Non-pigmented ciliary epithelial cell (primary cell): ENCODE measurements around a stretch of chr3.

- RRBS = no CpG with 5 or more reads among the region's 5 CpGs
Observed at GRCh38 chr3:186989363-186990110, 59.2 kb downstream of the ST6GAL1 start.

GRCh38 chr3:187039757-187040595, 99.3 kb downstream of the RPL39L start:
- RRBS = no CpG with 5 or more reads among the region's 6 CpGs

- RRBS = no CpG with 5 or more reads among the region's 6 CpGs
Observed at GRCh38 chr3:187063373-187064160, 75.7 kb downstream of the RPL39L start.

GRCh38 chr3:187072640-187073121, 66.6 kb downstream of the RPL39L start:
- RRBS = no CpG with 5 or more reads among the region's 4 CpGs

GRCh38 chr3:187289431-187289850, 2.1 kb downstream of the MASP1 start:
- RRBS = no CpG with 5 or more reads among the region's 5 CpGs

GRCh38 chr3:187412397-187412969, 44.3 kb downstream of the RTP4 start:
- RRBS = no CpG with 5 or more reads among the region's 18 CpGs

DNA sequence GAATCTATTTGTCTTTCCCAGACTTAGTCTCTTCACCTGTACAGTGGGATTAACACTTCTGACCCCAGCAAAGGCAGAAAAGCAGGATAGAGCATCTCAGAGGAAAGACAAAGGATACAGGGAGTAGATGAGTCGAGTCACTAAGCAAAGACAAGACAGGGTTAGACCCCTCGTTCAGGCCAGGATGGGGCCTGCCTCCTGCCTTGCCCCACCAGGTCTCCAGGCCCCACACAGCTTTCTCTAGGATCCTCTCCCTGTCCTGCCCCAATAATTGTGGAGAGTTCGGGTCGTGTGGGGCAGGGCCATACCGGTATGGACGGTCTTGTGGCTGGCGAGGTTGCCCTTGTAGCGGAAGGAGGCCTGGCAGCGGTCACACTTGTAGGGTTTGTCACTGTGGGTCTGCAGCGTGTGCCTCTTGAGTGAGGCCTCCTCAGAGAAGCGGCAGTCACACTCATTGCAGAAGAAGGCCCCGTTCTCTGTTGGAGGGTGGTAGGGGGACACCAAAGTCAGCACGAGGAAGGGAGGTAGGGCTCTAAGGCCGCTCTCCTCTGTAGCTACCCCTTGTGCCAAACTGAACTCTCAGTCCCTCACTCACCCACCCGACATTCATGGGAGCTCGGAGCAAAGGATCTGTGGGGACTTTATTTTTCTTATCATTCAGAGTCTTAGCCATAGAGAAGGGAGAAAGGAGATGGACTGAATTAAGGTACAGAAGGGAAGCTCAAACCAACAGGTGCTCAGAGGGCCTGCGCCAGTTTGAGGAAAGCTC, 18.7 kb downstream of the BCL6 start:
- RRBS = no CpG with 5 or more reads among the region's 17 CpGs

- RRBS = 95% methylated on average over 4 of the region's 12 CpGs
Observed at GRCh38 chr3:187733187-187733827, 12.0 kb downstream of the BCL6 start.

DNA sequence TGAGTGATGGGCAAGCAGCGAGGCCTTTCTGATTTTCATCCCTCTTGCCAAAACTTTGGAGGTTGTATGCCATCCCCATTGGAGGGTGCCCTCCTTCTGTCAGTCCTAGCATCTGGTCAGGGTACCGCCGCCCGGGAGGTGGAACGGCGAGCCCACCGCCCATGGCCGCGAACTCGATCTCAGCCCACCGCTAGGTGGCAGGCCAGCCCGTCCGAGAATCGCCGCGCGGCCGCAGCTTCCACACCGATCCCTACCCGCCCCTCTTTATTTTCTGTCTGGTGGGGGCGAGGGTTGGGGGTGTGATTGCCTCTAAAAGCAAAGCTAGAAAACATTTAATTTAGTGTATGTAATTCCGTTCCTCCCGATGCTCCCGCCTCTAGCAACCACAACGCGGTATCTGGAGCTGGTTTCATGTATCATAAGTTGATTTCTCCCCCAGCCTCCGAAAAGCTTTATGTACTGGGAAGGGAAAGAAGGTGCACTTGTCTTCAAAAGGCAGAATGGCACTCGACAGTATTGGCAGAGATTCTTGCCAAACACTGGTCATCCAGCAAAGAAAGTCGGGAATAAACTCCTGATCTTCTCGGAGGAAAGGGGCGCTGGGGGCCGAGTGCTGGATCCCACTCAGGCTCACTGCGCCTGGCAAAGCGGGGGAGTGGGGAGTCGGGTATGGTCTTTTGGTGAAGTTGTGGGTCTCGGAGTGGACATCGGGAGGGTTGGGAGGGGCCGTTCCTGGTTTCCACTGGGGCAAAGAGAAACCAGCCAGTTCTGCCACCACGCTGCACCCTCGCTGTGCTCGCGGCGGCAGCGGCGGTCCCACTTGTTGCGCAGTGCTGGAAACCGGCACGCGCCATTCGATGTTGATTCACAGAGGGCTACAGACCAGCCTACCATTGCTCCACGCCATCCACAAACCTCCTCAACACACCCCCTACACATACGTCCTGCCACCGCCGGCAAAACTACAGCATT, 4.1 kb downstream of the BCL6 start:
- RRBS = 4% methylated on average over 7 of the region's 54 CpGs

GRCh38 chr3:187890127-187890827, 145.0 kb upstream of the BCL6 start:
- RRBS = no CpG with 5 or more reads among the region's 32 CpGs

- RRBS = no CpG with 5 or more reads among the region's 7 CpGs
Observed at GRCh38 chr3:187948110-187949014, 203.1 kb upstream of the BCL6 start.

DNA sequence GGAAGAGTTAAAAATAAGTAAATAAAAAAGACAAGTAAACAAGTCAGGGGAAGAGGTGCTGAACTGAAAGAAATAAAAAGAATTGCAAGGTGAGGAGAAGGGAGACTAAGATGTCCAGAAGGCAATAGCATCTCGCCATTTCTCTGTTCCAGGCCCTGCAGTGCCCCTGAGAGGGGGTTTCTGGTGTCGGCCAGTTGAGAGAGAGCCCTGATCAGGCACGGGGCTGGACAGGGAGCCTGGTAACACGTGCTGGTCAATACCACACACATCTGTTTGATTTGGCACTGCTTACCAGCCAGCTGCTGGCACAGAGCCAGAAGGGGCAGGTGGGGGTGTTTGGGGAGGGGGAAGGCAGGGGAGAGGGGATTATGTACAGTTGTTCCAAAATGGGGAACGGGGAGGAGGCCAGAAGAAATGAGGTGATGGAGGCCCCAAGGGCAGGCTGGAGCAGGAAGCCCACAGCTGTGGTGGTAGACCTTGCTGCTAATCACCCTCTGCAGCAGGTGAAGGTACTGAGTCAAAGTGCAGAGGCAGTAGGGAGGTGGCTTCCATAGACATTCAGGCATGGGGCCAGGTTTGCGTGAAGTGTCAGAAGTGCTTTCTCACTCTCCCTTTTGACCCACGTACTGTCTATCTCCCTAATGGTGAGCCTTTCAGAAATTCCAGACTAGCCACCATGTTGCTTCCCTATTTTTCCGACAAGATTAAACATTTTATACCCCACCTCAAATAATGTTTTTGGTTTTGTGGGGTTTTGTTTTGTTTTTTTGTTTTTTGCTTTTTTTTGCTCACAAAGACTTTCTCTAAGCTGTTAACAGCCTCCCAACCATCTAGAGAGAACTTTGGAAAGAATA, 153.5 kb upstream of the LPP start:
- RRBS = no CpG with 5 or more reads among the region's 8 CpGs

DNA sequence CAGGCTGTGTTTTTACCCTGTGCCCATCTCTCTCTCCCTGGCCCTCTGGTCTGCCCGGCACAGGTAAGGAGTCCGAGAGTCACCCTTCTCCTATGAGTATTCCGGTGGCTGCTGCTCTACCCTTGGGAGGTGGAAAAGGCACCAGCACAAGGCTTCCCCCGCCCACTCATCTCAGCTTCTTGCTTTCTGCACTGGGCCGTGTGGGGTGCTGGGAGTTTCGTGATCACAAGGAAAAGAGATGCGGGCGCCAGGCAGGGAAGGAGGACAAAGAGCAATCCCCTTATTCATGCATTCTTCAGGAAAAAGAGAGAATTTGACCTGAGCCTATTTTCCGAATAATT, 102.3 kb upstream of the LPP start:
- RRBS = no CpG with 5 or more reads among the region's 9 CpGs

- RRBS = no CpG with 5 or more reads among the region's 6 CpGs
Observed at GRCh38 chr3:188075920-188076546, 77.9 kb upstream of the LPP start.

DNA sequence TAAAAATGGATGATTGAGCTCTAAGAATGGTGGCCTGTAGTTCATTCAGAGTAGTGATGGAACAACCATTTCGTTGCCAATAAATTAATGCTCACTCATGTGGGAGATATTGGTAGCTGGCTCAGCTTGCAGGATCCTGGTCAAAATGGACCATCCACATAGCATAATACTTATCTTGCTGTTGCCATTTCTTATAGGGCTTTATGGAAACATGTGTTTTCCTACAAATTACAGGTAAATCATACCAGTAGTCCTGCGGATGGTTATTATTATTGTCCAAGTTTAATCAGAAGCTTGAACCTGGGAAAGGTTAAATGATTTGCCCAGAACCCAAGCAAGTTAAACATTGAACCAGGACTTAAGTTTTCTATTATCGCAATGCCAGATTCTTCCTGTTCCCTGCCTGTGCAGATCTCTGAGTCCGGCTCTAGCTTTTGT, 12.4 kb downstream of the LPP start:
- RRBS = no CpG with 5 or more reads among the region's 4 CpGs

- RRBS = no CpG with 5 or more reads among the region's 3 CpGs
Observed at GRCh38 chr3:188191787-188192550, 38.0 kb downstream of the LPP start.

GRCh38 chr3:188214313-188215050, 60.5 kb downstream of the LPP start:
- RRBS = no CpG with 5 or more reads among the region's 4 CpGs

GRCh38 chr3:188231417-188231871, 77.5 kb downstream of the LPP start:
- RRBS = no CpG with 5 or more reads among the region's 9 CpGs

DNA sequence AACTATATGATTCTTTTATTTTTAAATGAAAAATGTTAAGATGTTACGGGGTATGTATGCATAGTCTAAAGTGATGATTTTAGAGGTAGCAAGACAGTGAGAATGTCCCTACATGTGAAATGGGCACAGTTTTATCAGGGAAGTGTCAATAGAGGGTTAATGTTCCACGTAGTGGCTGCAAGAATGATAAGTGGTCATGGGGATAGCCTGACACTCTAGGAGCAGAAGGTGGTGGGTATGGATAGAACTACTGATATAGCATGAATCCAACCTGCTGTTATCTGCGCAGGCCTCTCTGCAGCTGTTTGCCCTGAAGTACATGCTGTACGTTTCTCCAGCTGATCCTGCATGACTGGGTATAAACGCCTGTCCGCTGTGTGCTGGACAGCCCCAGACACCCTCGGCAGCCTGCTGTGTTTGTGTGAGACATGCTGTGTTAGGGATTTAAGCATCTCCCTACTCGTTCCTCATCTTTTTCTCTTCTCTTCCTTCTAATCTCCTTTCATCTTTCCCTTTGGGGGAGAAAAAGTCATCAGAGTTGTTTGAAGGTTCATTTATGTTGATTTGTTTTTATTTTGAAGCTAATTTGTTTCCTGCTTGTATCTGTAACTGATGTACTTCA, 87.1 kb downstream of the LPP start:
- RRBS = no CpG with 5 or more reads among the region's 8 CpGs

DNA sequence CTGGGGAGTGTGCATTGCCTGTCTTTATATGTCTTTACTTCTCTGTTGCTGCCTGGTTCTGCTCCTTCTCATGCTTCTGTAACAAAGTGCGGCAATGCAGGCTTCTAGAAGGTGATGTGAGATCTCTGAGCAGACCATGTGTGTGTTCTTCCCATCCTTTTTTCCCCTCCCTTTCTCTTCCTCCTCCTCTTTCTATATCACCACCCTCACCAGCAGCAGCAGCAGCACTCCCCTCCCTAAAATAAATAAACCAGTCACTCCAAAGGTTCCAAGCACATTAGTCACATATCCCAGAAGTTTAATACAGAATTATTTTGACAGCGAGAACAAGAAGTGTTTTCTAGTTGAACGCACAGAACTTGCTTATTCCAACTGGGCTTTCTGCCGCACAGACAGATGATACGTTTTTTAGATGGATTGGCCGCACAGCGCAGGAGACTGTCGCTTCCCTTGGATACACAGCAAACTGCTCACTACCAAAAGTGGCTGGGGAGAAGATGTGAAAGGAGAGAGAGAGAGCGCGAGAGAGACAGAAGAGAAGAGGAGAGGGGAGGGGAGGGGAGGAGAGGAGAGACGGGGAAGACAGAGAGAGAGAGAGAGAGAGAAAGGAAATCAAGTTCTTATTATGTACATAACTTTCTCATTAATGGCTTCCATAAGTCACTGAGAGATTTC, 112.1 kb downstream of the LPP start:
- RRBS = no CpG with 5 or more reads among the region's 11 CpGs